Measurements from ENCODE around the gene PPP4R1.

DNA sequence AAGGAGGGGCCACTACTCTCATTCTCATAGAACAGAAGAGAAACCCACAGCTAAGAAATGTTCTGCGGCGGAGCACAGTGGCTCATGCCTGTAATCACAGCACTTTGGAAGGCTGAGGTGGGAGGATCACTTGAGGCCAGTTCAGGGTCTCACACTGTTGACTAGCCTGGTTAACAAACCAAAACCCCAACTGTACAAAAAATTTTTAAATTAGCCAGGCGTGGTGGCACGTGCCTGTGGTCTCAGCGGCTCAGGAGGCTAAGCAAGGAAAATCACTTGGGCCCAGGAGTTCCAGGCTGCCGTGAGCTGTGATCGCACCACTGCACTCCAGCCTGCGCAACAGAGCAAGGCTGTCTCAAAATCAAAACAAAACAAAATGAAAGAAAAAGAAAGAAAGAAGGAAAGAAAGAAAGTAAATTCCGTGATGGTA, 1.5 kb upstream of the RAB12 start:
- PRO-cap, result no peak
- RAMPAGE, long total RNA, 4 experiments, result no peak in any of the 4 experiments

GRCh38 chr18:8632722-8633536, 23.7 kb downstream of the RAB12 start:
- PRO-cap, result no peak
- RAMPAGE, long total RNA, 4 experiments, result no peak in any of the 4 experiments

DNA sequence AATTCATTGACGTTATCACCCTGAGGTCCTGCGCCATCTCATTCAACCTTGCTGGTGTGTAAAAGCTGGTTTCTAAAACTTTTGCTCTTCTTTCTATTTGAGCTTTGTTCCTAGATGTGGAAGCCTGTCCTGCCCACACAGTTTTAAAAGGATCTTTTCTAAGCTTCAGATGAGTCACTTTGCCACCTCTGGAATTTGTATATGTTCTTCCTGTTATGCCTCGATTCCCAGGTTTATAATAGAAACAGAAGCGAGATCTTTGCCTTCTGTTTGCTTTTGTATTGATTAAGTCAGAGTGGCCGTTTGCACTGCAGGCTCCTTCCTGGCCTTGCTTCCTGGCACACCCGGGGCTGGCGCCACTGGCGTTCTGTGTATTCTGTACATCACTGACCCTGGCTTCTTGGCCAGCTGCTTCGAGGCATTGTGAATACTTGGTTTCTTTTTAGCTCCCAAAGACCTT, 91.8 kb downstream of the MTCL1 start:
- PRO-cap, result no peak
- RAMPAGE, long total RNA, 4 experiments, result no peak in any of the 4 experiments

DNA sequence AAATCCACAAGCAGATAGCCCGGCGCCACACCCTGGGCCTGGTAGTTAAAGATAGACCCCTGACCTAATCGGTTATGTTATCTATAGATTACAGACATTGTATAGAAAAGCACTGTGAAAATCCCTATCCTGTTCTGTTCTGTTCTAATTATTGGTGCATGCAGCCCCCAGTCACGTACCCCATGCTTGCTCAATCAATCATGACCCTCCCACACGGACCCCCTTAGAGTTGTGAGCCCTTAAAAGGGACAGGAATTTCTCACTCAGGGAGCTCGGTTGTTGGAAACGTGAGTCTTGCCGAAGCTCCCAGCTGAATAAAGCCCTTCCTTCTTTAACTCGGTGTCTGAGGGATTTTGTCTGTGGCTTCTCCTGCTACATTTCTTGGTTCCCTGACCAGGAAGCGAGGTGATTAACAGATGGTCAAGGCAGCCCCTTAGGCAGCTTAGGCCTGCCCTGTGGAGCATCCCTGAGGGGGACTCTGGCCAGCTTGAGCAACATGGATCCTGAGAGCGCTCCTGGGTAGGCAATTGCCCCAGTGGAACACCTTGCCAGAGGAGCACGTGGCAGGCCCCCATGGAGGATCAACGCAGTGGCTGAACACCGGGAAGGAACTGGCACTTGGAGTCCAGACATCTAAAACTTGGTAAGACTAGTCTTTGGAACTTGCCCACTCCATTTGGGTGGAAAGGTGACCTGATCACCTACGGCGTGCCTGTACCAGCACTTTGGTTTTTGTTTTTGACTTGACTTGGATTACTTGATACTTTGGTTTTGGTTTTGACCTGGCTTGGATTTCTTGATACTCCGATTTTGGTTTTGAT, 188.6 kb upstream of the NDUFV2 start:
- PRO-cap, result no peak
- RAMPAGE, long total RNA, 4 experiments, result no peak in any of the 4 experiments

DNA sequence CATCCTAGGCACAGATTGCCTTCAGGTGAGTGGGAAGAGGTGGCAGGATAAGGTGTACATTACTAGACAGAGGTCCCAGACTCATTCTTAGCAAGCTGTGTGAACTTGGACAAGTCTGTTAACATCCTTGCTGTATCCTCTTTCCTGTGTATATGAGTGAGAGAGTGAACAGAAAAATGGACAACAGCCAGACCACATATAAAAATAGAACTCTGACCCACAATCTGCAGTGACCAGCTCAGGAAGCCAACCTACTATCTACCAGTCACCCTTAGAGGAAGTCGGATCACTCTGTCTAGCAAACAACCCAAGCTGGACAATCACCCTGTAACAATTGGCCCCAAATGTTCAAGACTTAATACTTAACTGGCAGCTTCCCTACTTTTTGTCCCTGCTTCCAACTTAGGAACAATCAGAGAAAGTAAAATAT, 158.6 kb upstream of the NDUFV2 start:
- PRO-cap, result no peak
- RAMPAGE, long total RNA, 4 experiments, result no peak in any of the 4 experiments

DNA sequence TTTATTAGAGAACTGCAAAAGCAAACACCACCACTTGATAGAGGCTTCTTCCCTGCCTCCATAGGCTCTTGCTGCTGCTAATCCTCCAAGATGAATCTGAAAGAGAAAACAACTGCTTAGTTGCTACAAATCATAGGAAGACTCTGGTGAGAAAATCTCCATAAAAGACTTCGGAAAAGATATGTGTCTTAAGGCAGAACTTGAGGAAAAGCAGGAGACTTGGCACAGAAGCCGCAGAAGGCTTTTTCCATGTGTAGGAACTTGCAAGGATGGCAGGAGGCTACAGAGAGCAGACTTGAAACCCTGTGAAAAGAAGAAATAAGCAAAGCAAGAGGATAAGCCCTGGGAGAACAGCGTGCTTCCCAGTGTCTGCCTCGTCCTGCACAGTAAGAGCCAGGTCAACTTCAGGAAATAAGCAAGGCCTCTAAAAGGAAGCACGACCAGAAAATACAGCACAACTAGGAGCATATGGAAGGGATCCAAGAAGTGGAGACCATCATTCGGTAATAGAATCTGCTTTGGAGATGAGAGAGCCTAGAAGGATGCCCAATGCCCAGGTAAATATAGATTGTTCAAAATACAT, 128.2 kb upstream of the NDUFV2 start:
- PRO-cap, result no peak
- RAMPAGE, long total RNA, 4 experiments, result start-site peak on the plus strand in 4 of 4 experiments, centred at positions 298 to 345 of the sequence, 285 to 1,195 reads per replicate

DNA sequence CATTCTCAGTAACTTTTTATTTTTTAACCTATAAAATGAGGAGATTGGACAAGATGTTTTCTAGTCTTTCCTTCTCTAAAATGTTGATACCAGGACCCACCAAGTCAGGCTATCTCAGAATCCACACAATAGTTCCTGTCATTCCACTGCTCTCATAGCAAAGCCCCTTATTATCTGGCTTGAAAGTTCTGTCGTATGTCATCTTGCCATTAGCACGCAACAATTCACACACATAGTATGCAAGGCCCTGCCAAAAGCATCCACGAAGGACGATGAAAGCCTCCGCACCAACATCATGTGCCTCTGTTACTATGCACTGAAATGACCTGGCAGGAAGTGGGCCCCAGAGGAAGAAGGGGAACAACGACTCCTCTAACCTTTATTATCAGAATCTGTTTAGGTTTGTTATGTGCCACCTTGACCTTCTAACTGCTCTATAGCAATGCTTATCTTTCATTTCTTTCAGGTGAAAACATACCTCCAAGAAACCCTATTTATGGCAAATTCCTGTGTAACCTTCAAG, 7.3 kb upstream of the NDUFV2 start:
- PRO-cap, result no peak
- RAMPAGE, long total RNA, 4 experiments, result no peak in any of the 4 experiments

DNA sequence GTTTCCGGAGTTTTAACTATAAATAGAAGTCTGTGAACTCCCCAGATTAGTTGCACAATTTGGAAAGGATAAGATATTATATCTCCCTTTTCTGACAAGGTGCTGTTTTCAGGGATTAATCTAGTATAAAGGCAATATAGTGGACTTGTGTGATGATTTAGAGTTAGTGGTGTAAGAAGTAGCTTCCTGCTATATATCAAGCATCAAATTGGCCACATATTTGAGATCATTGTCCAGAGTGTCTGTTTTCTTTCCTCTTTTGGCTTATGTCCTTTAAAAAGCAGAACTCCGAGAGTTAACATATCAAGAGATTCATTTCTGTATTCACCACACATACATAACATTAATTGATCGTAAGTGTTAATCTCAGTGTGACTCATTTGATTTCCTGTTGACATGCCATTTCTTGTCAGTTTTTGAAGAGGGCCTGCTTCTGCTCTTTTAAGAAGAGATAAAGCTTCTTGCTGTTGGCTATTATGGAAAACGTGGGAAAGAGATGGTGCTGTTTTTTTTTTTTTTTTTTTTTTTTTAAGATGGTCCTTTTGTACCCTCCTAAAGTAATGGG, 15.9 kb downstream of the NDUFV2 start:
- PRO-cap, result no peak
- RAMPAGE, long total RNA, 4 experiments, result no peak in any of the 4 experiments

- PRO-cap, result bidirectional peak, plus-strand start at chr18:9475548, minus-strand start at chr18:9475237
- RAMPAGE, long total RNA, 4 experiments, result start-site peak on the plus strand in 1 of 4 experiments, at chr18:9474959-9474998 at its widest, 20 reads per replicate
These were observed 617 bp upstream of the RALBP1 start for GRCh38 chr18:9474463-9475329.

- PRO-cap, result no peak
- RAMPAGE, long total RNA, 4 experiments, result no peak in any of the 4 experiments
These were observed 44.0 kb downstream of the PPP4R1 start for GRCh38 chr18:9570323-9570722.

DNA sequence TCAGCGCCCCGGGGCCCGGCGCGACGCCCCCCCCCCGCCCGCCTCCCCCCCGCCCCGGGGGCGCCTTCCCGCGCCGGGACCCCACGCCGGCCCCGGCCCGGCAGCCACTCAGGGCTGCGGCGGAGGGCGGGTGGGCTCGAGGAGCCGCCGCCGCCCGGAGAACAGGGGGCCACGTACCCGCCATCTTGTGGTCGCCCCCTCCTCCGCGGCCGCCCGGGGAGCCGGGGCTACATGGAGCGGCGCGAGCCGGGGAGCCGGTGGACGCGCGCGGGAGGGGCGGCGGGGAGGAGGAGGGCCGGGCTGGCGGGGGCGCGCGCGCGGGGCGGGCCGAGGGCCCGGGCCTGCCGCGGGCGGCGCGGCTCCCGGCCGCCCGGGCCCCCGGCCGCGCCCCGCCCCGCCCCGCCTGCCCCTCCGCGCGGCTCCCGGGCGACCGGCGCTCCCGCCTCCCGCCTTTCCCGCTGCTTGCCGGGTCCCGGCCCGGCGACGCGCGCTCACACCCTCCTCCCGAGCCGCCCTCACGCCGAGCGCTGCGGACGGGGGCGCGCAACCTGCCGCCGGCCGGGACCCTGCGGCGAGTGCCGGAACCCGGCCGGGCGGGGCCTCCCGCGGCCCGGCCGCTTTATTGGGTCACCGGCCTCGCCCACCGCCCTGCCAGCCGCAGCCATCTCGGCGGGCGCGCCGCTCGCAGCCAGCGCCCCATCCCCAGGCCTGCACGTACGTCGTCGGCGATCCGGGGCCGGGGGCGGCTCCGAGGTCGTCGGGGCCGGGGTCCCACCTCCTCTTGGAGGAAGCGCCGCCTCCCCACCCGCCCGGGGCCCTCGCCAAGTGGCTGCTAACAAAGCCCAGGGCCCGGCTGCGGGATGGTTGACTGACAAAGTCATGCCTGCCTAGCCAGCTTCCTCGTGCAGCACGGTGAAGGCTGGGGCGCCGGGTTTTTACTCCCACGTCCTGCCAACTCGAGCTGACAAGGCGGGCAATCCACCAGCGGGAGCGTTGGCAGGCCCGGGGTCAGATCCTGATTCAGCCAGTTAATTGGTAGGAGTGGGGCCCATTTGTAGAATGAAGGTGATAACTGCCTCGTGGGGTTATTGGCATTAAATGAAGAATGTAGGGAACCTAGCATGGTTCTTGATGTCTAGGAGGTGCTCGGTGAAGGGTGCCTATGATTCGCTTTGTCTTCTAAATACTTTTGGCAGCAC, at the start of gene PPP4R1:
Gene PPP4R1, minus strand, starts transcription at position 259 of the 1,199 bp plus-strand sequence.
- PRO-cap, result bidirectional peak, plus-strand start at position 523 of the sequence, minus-strand start at position 215 of the sequence
- RAMPAGE, long total RNA, 4 experiments, result start-site peak on the minus strand in 2 of 4 experiments, centred at positions 237 to 239 of the sequence, 503 to 539 reads per replicate

- PRO-cap, result no peak
- RAMPAGE, long total RNA, 4 experiments, result no peak in any of the 4 experiments
These were observed 33.5 kb upstream of the PPP4R1 start for GRCh38 chr18:9647736-9648325.

DNA sequence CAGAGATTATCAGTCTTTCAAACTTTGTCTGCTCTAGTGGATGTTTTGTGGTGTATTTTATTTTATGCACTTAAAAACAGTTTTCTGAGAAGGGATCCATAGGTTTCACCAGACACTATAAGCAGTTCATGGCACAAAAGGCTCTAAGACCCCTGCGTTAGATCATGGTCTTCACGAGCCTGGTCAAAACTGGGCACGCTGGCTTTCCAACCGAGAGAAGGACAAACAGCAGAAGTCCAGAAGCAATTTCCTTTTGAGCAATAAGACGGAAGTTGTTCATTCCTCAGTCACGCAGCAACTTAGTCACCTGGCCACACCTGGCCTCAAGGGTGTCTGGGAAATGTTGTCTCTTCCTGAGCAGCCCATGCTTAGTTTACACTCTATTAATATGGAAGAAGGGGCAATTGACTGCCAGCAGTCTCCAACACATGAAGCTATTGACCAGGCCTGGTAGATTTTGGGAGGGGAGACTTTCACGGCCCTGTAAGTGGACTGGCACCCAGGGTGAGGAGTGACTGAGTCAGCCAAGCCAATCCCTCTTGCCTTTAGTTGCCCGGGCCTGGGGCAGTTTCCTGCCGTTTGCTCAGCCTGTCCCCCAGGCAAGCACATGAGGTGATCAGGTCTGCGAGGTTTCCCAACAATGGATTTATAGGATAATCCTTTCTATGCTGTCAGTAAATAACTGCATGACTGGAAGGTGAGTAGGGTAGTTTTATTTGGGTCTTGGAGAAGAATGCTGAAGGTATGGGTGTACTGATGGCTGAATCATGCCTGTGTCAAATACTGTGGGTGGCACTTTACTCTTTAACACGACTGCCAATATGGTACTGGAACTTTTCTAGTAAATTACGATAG, 43.8 kb upstream of the PPP4R1 start:
- PRO-cap, result no peak
- RAMPAGE, long total RNA, 4 experiments, result no peak in any of the 4 experiments

DNA sequence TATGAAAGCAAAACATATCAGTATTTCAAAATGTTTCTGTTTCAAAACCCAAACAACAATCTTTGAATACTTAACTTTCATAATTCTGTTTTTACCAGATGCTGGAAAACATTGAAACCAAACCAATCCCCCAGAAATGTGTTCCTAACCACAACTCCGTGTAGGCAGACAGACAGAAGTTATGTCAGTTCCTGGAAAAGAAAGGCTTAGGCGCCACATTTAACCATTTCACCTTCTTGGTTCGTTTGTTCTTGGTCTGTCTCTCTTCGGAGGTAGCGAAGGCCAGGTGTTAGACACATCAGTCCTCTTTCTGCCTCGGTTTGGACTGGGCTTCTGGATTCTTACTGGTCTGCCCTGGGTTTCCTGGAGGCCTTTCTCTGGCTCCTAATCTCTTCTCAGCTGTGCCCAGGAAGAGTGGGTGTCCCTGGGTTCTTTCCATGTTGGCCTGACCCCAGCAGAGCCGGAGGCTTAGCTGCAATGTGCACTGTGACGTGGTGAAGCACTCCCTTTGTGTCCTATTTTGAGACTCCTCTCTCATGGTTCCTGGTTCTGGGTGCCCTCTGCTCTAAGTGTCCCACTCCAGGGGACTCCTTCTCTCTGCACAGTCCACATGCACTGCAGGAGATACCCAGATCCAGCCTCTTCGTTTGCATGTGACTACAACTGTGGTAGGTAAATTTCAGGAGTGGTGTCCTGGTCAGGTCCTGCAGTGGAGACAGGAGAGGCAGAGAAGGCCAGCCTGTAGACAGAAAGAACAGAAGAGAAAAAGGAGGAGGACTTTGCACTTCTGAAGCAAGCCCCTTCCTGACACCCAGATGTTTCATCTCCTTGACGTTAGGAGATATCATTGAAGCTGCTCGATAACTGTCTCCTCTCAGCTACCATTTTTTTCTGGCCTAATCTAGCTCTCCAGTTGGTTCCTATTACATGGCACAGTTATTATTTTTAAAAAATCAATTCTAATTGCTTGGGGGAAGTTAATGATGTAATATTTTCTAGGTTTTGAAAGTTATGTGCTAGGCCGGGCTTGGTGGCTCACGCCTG, 22.9 kb upstream of the RAB31 start:
- PRO-cap, result no peak
- RAMPAGE, long total RNA, 4 experiments, result no peak in any of the 4 experiments

DNA sequence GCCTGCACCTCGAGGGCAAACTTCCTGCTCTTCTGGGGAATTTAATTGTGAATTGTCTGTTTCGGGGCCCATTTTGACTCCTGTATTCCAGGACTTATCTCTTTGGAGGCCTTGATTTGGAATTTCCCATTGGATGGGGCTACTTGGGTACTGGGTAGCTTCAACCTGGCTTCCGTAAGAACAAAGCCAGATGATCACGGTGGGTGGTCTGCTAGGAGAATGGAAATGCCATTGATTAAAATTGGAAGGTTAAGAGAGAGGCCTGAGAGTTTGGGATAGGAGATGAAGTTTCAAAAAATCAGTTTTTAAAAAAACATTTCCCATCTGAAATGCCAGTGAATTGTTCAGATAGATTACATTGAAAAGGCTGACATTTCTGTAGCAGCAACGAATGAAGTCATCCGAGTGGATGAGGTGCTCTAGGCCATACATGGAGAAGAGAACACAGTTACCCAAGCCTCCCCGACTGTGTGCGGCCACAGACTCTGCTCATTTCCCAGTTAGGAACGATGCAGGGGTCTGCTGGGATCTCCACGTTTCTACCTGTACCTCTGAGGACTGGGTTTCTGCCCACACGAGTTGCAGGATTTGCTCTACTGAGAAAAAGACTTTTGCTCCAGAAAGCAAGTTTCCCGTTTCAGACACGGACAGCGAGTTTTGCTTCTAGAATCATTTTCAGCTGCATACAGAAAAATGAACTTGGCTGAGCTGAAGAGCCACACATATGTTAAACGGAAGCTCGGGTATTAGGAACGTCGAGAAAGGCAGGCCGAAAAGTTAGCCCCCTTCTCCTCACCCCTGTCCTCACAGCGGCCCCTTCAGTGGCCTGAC, 862 bp upstream of the RAB31 start:
- PRO-cap, result no peak
- RAMPAGE, long total RNA, 4 experiments, result no peak in any of the 4 experiments

DNA sequence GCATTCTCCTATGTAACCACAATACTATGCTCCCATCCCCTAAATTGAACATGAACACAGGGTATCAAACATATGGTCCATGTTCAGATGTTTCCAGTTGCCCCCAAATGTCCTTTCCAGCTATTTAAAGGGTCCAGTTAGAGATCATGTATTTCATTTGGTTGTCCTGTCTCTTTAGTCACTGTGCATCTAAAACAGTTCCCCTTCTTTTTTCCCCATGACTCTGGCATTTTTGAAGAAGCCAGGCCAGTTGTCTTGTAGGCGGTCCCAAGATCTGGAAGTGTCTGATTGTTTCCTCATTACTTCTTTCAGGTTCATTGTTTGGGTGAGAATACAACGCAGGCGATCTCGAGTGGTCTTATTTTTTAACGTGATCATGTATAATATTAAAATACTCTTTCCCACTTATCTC, 7.9 kb downstream of the RAB31 start:
- PRO-cap, result no peak
- RAMPAGE, long total RNA, 4 experiments, result no peak in any of the 4 experiments

DNA sequence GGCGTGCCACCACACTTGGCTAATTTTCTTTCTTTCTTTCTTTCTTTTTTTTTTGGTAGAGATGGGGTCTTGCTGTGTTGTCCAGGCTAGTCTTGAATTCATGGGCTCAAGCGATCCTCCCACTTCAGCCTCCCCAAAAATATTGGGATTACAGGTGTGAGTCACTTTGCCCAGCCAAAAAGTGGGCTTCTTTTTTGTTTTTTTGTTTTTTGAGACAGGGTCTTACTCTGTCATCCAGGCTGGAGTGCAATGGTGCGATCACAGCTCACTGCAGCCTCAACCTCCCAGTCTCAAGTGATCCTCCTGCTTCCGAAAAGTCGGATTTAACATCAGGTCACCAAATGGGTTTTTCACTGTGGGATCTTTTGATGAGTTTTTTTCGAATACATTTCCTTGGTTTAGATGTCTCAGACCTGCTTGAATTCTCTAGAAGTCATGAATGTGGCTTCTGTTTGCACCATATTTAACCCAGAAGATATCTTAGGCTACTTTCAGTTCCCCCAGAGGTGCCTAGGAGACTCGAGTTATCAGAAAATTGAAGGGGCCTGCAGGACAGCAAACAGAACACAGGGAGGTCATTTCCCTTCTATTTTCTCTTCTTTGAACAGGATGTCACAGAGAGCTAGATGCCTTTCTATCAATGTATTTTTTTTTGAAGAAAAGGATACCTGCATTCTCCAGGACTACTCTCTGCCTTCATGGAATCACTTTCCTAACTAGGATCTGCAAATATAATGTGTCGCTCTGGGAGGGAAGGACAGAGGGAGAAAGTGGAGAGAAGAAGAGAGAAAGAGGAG, 9.0 kb downstream of the RAB31 start:
- PRO-cap, result no peak
- RAMPAGE, long total RNA, 4 experiments, result no peak in any of the 4 experiments

GRCh38 chr18:9770864-9771940, 63.1 kb downstream of the RAB31 start:
- PRO-cap, result no peak
- RAMPAGE, long total RNA, 4 experiments, result no peak in any of the 4 experiments

DNA sequence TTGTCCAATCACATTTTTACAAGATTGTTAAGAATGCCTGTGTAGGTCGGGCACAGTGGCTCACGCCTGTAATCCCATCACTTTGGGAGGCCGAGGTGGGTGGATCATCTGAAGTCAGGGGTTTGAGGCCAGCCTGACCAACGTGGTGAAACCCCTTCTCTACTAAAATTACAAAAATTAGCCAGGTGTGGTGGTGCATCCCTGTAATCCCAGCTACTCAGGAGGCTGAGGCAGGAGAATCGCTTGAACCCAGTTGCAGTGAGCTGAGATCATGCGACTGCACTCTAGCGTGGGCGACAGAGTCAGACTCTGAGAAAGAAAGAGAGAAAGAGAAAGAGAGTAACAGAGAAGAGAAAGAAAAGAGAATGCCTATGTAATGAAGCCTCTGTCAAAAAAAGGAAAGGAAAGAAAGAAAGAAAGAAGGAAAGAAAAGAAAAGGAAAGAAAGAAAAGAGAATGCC, 77.7 kb downstream of the RAB31 start:
- PRO-cap, result no peak
- RAMPAGE, long total RNA, 4 experiments, result no peak in any of the 4 experiments

DNA sequence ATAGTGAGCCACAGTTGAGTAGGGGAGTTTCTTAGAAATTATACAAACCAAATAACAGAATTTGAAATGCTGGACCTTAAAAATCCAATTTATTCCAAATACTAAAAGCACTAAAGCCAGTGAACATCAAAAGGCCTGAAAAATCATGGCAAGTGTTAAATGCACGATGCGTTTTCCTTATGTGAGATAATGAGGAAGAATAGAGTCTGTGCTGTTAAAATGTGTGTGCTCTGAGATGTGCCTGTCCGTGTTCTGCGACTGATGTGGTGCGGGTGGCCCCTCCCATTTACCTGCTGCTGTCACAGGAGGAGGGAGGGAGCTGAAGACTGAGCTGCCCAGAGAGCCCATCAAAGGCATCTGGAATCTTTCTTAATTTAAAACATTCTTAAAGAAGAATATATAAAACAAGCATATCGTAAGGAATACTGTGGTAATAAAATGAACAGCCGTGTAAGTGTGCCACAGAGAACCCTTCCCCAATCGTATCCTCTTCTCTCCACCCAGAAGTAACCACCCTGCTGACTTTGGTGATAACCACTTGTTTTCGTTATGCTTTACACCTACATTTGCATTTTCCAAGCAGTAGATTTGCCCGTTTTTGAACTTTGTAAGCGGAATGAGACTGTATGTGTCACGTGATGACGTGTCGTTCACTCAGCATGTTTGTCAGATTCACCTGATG, 56.9 kb upstream of the TXNDC2 start:
- PRO-cap, result no peak
- RAMPAGE, long total RNA, 4 experiments, result no peak in any of the 4 experiments